Right atrium auricular region (tissue), 2 donors: ENCODE measurements around the genes SELPLG and FOXN4.

DNA sequence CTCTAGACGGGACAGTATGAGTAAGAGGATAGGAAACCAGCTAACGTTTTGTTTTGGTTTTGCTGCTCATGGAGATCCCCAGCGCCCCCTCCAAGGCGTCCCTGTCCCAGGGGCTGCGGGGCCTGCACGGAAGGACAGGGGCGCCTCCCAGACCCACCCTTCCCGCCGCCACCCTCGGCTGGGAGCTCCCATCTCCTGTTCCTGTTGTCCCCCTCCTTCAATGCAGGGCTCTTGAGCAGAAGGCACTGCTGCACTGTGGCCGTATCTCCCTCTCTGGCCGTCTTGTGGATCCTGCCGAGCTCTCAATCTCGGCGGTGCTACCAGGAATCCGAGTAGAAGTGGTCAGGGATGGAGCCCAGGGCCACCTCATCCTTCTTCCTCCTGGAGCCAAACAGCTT is 68.8 kb downstream of the ASCL4 start:
- PRO-cap: no peak
- RAMPAGE, long total RNA, 2 experiments: no peak in any of the 2 experiments

DNA sequence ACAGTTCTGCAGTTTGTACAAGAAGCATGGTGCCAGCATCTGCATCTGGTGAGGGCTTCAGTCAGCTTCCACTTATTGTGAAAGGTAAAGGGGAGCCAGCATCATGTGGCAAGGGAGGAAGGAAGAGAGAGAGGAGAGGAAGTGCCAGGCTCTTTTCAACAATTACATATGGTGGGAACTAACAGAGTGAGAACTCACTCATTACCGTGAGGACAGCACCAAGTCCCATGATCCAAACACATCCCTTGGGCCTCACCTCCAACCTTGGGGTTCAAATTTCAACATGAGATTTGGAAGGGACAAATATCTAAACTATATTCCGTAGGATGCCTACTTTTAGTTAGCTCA is 87.3 kb upstream of the WSCD2 start:
- PRO-cap: no peak
- RAMPAGE, long total RNA, 2 experiments: no peak in any of the 2 experiments

GRCh38 chr12:108305415-108305988 is 33.6 kb downstream of the CMKLR1 start:
- PRO-cap: bidirectional peak, plus-strand start at chr12:108305780, minus-strand start at chr12:108305684
- RAMPAGE, long total RNA, 2 experiments: no peak in any of the 2 experiments

- PRO-cap: no peak
- RAMPAGE, long total RNA, 2 experiments: no peak in any of the 2 experiments
Observed at GRCh38 chr12:108312900-108313165, 26.3 kb downstream of the CMKLR1 start.

DNA sequence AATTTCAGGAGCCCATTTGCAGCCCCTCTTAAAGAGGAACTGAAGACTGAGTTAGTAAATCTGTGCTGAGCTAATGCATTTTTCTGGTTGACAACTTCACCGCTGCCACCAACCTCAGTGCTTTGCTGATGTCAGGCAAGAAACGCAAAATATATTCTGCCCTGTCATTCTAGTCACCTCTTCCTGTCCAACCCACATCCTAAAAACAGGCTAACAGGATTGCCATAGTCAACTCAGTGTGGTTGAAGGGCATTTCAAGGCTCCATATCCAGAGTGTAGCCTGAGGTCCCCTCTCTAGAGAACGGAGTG is 59.3 kb upstream of the FICD start:
- PRO-cap: no peak
- RAMPAGE, long total RNA, 2 experiments: no peak in any of the 2 experiments

GRCh38 chr12:108562959-108563422 is 595 bp downstream of the ISCU start:
- PRO-cap: no peak
- RAMPAGE, long total RNA, 2 experiments: no peak in any of the 2 experiments

- PRO-cap: bidirectional peak, plus-strand start at chr12:108633980, minus-strand start at chr12:108633884
- RAMPAGE, long total RNA, 2 experiments: start-site peak on the minus strand in 2 of 2 experiments, at chr12:108633788-108633895 at its widest, 81 to 258 reads per replicate
Observed at GRCh38 chr12:108633461-108634293, at the start of gene SELPLG. SELPLG (minus strand) TSS chr12:108633894.

GRCh38 chr12:108686416-108687169 is 44.7 kb downstream of the CORO1C start:
- PRO-cap: bidirectional peak, plus-strand start at chr12:108686766, minus-strand start at chr12:108686767
- RAMPAGE, long total RNA, 2 experiments: no peak in any of the 2 experiments

DNA sequence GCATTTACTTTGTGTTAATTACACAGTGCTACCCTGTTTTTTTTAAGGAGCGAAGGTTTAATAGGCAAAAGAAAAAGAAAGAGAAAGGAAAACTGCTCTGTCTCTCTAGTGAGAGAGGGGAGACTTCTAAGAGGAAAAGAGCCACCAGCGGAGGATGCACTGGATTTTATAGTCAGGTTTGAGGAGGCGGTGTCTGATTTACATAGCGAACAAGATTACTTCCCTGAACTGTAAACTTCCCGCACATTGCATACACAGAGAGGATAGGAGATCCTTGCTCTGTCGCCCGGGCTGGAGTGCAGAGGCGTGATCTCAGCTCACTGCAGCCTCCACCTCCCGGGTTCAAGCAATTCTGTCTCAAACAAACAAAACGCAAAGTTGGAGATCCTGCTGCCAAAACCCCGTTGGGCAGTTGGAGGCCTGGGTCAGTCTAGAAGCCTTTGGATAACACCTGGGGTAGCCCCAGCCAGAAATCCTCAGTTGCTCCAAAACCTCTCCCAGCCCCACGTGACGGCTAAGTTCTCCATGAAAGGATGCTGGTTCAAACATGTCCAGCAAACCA is 43.1 kb upstream of the CORO1C start:
- PRO-cap: bidirectional peak, plus-strand start at position 246 of the sequence, minus-strand start at position 142 of the sequence
- RAMPAGE, long total RNA, 2 experiments: no peak in any of the 2 experiments

- PRO-cap: no peak
- RAMPAGE, long total RNA, 2 experiments: no peak in any of the 2 experiments
Observed at GRCh38 chr12:108787616-108788208, 56.4 kb upstream of the CORO1C start.

DNA sequence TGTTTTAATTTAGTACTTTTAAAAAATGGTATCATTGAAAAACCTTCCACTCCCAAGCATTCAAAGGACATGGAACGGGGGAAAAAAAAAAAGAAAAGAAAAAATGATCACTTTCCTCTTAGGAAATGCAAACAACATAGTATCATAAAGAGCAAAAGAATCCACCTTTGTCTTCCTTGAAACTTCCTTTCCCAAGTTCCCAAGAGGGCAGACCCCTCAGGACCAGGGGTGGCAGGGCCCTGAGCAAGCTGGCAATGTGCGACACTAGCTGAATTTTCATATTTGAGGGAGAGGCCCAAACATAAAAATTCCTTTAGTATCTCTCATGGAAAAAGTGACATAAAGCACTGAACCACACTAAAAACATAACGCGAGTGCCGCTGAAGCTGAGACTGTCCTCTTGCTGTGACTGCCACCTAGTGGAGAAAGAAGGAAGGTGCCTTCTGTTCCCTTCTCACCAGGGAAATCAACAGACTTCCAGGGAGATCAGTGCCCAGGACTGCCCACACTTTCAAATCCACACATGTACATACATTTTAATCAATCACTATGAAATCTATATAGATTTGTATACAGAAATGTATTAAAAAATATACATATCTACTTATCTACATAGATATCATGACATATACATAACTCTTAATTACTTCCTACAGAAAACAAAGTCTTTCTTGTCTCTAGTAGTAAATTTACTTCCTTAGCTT is 53.9 kb downstream of the SSH1 start:
- PRO-cap: bidirectional peak, plus-strand start at position 474 of the sequence, minus-strand start at position 256 of the sequence
- RAMPAGE, long total RNA, 2 experiments: no peak in any of the 2 experiments

GRCh38 chr12:108812116-108812861 is 45.1 kb downstream of the SSH1 start:
- PRO-cap: no peak
- RAMPAGE, long total RNA, 2 experiments: no peak in any of the 2 experiments

GRCh38 chr12:108825985-108826837 is 31.2 kb downstream of the SSH1 start:
- PRO-cap: bidirectional peak, plus-strand start at chr12:108826225, minus-strand start at chr12:108826253; bidirectional peak, plus-strand start at chr12:108826494, minus-strand start at chr12:108826297
- RAMPAGE, long total RNA, 2 experiments: no peak in any of the 2 experiments

DNA sequence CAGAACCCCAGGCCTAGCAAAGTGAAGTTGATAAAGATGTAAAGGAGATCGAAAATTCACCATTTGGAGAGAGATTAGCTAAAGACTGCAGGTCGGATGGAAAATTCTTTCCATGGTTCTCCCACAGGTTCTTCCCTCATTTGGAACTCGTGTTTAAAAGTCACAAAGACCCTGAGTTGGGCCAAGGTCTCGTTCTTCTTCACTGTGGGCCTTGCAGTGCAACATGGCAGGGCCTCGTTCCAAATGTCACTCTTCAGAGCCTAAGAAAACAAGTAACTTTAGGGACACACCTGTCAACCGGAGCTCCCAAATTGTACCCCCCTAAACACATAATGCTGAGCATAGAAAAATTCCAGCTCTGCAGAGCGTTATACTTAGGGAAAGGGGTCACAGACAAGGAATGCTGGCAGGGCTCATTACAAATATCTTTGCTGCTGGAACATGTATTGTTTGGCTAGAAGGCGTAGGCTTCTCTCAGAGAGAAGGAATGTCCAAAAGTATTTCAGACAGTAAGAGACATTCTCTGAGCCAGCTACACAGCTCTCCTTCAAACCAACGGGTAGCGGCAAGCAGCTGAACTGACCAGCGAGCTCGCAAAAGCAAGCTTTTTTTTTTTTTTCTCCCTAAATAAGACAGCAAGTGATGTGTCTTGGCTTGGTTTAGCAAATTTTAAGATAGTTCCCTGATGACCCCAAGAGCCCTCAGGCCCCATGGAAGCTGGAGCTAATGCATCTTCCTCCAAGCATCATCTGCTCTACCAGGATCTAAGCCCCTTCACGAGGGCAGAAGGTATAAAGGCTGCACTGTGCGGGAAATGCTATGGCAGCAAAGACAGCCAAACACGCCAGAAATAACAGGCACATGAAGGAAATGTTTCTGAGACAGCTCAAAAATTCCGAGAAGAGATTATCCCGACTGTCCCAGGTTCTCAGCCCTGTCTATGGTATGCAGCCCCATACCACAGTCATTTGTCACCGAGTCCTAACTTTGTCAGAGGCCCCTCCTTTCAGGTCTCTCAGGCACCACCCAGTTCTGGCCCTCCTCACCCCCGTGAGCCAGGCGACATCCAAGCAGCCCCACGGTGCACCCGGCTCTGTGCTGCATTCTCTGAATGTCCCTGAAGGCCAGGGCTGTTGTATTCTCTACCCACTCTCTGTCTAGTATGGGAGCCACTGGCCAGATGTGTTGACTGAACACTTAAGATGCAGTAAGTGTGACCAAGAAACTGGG is 24.4 kb downstream of the SSH1 start:
- PRO-cap: unidirectional peak, plus-strand start at position 550 of the sequence; bidirectional peak, plus-strand start at position 1,051 of the sequence, minus-strand start at position 942 of the sequence
- RAMPAGE, long total RNA, 2 experiments: no peak in any of the 2 experiments

DNA sequence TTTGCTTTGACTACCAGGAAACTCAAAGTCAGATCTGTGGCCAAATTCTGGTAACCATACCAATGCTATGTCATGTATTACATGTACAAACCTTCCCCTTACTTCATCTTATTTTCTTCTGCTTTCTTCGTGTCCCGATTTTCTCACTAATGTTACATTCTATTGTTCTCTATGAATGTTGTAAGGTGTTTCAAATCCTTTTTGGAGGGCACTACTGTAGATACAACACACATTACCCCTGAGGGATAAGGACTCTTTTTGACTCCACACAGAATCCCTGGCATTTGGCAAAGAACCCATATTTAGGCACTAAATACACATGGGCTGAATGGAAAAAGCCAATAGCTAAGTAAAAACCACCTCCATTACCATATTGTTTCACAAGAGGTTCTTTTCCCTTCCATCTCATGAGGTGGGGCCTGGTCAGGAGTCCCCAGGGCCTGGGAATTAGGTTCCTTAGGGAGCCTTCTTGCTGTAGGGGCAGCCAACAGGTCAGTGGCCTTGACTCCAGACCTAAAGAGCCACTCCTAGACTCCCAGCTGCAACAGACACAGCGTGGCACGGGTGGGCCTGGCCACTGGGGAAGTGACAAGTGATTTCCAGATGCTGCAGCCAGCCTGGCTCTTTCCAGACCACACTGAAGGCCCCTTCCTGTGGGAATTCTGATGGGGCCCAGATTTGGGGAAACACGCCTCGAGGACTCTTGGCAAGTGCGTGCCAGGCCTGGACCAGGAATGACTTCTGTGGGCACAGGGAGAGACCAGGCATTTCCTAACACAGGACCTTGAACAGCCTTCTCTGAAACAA is 18.3 kb downstream of the SSH1 start:
- PRO-cap: bidirectional peak, plus-strand start at position 737 of the sequence, minus-strand start at position 639 of the sequence
- RAMPAGE, long total RNA, 2 experiments: no peak in any of the 2 experiments

- PRO-cap: no peak
- RAMPAGE, long total RNA, 2 experiments: no peak in any of the 2 experiments
Observed at GRCh38 chr12:109132452-109133159, 16.2 kb downstream of the ACACB start.

GRCh38 chr12:109136909-109137478 is 20.6 kb downstream of the ACACB start:
- PRO-cap: unidirectional peak, minus-strand start at chr12:109137033
- RAMPAGE, long total RNA, 2 experiments: no peak in any of the 2 experiments

DNA sequence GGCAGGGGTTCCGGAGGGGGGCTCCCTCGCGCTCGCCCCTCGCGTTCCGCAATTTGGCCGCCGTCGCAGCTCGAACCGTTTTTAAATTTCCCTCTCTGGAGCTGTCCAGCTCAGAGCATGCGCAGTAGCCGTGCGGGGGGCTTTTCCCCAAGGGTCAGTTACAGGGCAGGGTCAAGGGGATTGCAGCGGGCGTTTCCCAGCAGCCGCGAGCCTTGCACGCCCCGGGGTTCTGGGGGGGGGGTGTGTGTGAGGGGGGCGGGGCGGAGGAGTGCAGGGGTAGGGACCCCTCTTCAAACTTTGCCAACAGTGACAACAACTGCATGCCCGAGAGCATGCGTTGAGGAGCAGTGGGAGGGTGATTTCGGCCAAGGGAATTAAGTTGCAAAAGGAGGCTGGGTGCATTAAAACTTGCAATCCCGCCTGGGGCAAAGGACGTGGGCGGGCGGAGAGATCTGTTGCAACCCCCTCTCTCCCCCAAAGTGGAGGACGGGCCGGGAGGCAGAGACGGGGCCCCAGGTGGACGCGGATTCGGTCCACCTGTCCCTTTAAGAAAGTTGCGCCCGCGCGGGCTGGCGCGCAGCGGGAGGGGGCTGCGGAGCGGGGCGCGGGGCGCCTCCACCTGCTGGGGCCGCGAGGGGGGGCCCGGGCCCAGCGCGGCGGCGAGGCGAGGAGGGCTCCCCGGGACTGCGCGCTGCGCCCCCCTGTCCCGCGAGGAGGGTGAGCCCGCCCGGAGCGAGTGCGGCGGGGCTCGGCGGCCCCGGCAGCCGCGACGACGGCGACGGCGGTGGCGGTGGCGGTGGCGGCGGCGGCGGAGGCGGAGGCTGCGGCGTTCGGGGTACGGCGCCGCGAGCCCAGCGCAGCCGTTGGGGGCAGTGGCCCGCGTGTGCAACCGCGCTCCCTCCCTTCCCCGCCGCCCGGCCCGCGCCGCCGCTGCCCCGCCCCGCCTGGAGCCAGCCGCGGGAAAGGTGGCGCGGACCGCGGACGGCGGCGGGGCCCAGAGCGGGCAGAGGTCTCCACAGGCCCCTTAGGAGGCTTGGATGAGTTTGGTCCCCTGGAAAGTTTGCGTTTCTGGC is at the start of gene FOXN4:
Gene FOXN4, minus strand, starts transcription at position 119 of the 1,073 bp plus-strand sequence.
- PRO-cap: no peak
- RAMPAGE, long total RNA, 2 experiments: no peak in any of the 2 experiments

DNA sequence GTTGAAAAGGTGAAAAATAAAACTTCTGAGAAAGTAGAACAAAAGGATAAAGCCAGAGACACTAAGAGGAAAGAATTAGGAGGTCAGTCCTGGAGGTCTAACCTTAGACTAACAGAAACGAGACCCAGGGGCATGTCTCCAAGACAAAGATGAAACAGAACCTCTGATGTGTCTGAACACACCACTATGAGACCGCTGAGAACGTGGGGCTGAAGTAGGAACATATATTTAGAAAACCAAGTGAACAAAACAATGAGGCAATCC is 17.9 kb downstream of the KCTD10 start:
- PRO-cap: no peak
- RAMPAGE, long total RNA, 2 experiments: no peak in any of the 2 experiments

DNA sequence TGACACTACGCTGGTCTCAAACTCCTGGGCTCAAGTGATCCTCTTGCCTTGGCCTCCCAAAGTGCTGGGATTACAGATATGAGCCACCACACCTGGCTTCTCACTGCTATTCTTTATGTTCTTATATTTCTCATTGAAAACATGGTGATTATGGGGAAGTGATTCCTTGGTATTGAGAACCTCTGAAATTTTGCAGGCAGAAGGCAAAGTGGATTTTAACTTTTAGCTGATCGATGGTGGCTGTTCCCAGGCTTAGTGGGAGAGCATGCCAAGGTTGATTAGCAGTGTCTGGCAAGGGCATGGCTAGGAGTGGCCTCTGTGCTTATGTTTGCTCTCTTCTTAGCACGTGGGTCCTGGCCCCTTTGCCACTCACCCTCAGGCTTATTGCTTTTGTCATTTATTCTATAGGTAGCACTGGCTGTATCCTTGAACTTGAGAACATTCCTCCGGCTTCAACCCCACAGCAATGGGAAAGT is 2.0 kb downstream of the MVK start:
- PRO-cap: no peak
- RAMPAGE, long total RNA, 2 experiments: no peak in any of the 2 experiments